HGPS cell (cell line): ENCODE measurements around the gene ZBTB20.

DNA sequence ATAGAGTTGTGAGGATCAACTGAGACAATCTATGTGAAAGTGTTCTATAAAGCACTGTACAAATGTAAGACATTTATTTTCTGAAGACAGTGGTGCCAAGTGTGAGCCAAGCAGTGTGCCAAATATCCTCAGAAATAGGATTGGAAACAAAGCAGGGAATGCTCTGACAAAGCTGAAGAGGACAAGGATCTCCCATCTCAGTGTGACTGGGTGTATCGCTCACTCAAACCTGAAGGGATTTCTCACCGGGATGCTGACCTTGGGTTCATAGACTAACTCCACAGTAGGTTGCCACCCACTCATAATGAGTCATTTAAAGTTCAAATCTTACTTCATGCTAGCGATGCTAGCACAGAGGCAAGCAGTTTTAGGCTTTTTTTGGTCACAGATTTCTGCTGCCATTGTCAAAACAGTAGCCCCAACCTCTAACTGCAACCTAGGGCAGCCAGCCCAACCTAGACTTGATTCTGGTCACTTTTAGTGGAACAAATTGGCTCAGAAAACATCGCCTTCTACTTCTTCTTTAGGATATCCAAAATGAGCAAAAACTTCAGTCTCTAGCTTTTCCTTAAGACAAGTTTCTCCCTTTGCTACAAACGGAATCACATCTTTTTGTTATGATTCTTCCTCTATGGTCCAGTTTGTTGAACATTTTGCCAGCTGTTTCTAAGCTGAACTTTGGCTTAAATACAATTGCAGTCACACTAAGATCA lies 118.6 kb downstream of the TIGIT start:
- RRBS, result no CpG with 5 or more reads among the region's 5 CpGs

DNA sequence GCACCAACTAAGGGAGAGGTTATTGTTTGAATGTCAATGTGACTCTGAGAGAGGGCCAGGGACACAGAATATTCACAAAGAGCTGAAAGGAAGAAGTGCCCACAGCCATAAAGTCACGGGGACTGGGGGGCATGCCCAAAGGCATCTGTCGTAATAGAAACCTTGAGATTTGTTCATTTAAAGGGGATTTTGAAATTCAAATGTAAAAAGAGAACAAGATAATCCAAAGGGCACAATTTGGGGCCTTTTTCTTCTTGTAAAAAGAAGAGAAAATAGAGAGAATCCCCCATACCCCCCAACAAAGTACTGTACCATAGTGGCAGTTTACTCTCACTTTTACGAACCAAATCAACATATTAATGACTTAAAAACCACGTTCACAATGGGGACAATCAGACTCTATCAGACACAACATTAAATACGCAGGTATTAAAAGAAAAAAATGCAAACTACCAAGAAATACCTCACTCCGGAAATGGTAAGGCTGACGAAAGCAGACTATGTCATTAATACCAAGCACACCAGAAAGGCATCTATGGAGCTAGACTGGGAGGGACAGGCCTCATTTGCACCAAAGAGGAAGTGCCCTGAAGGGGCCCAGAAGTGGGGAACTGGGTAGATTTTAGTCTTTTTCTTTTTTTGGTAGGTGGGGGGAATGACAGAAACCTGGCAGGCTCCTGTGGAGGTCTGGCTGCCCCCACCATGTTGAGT lies 134.2 kb downstream of the TIGIT start:
- RRBS, result no CpG with 5 or more reads among the region's 7 CpGs

GRCh38 chr3:114453770-114454190 lies 160.0 kb downstream of the TIGIT start:
- RRBS, result no CpG with 5 or more reads among the region's 3 CpGs

- RRBS, result no CpG with 5 or more reads among the region's 25 CpGs
Observed at GRCh38 chr3:114454191-114455359, 160.7 kb downstream of the TIGIT start.

DNA sequence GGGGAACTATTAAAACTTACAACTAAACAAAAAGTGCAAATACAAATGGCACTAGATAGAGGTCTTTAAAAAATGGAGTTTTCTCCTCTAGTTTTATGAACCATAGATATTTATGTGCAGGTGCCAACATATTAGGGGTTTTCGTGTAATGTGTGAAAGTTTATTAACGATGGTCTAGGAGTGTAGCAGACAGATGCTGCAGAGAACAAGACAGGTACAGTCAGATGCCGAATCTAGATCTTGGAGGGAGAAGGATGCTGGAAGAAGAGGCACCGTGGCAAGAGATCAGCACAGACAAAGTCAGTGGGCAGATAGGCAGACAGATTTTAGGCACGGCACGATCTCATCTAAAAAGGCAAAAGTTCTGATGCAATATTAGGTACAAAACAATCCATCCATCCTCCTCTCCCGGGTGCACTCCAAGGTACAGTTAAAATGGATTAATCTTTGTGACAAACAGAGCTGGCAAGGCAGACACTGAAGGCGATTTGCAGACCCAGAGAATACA lies 161.6 kb downstream of the TIGIT start:
- RRBS, result no CpG with 5 or more reads among the region's 8 CpGs

DNA sequence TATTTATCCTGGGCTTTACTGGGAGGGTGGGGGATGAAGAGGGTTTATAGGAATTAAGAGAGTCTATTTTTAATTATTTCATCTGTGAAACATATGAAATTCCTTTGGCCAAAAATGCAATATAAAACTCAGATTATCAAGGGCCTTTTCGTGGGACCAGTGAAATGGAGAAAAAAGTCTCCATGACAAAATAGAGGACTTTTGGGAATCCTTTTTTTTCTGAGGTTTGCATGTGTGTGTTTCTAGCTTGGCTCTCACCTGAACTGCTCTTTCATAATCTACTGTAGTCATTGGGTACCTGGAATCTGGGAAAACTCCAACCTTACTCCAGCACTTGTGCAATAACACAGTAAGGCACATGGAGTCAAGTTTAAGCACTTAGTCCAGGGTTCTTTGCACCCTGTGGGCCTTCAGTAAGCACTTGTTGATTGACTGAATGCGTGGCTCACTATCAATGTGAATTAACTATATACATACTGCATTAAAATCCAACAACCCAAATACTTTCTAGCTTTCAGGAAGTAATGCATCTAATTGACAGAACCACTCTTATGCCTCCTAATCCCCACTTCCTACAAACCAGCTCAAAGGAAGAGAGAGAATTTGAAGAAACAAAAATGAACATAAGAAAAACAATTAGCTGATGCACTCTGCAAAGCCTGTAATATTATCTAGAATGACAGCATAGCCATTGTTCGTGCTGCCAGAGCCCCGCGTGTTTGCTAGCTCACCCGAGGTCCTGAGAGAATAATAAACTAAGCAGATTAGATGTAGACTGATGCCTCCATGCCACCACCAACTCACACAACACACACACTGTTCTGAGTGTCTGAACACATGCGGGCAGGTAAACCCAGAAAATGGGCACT lies 299.4 kb downstream of the ZBTB20 start:
- RRBS, result no CpG with 5 or more reads among the region's 7 CpGs

DNA sequence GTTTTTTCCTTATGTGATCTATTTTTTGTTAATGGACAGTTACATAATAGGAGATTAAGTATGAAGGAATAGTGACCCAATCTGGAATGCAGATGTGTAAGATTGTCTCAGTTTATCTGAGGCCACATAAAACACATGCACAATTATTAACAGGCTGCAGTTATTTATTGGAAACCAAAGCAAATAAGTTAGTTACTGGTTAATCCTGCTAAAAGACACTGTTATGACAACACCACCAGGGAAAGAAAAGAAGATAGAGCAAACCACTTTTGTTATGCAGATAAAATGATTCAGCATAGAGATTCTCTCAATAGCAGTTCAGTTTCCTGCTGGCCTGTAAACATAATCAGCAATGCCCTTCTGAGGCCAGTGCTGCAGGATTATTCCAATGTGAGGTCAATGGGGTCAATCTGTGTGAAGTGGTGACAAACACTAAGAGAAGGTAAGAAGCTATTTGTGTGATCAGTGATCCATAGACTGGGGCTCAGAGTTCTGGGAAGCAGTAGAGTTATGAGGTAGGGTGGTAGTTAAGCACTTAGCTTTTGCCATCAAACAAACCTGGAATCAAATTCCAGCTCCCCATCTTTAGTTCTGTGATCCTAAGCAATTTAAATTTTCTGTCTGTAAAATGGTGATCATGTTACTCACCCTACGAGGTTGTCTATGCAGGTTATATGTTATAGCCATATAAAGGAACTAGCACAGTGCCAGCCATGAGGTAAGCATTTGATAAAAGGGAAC lies 244.3 kb downstream of the ZBTB20 start:
- RRBS, result no CpG with 5 or more reads among the region's 1 CpG

DNA sequence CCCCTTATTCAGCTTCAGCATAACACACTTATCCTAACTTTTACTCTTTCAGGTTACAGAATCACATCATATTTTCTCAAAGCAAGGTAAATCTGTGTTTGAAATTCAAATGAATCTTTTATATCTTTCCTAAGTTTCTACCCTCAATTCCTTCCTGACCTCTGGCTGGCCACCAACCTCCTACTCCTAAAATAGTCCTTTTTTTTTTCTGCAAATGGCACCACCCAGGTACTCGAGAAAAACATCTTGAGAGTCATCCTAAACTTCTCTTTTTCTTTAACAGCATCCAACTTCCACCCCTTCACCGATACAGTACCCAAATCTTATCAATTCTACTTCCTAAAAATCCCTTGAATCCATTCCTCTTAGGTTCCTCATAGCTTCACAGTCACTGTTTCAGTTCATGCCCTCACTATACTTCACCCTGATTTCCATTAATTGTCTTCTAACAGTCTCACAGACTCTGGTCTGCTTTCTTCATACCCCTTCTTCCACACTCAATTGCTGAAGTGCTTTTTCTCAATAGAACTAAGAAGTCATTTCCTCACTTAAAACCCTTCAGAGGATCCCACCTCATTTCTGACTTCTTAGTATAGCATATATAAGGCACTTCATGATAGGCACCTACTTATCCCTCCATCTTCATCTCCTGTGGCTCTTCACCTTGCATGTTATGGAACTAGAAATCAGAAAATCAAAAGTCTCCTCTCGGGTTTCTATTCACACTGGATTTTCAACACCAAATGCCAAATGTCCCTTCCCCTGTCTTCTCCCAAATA lies 80.8 kb downstream of the ZBTB20 start:
- RRBS, result no CpG with 5 or more reads among the region's 3 CpGs

DNA sequence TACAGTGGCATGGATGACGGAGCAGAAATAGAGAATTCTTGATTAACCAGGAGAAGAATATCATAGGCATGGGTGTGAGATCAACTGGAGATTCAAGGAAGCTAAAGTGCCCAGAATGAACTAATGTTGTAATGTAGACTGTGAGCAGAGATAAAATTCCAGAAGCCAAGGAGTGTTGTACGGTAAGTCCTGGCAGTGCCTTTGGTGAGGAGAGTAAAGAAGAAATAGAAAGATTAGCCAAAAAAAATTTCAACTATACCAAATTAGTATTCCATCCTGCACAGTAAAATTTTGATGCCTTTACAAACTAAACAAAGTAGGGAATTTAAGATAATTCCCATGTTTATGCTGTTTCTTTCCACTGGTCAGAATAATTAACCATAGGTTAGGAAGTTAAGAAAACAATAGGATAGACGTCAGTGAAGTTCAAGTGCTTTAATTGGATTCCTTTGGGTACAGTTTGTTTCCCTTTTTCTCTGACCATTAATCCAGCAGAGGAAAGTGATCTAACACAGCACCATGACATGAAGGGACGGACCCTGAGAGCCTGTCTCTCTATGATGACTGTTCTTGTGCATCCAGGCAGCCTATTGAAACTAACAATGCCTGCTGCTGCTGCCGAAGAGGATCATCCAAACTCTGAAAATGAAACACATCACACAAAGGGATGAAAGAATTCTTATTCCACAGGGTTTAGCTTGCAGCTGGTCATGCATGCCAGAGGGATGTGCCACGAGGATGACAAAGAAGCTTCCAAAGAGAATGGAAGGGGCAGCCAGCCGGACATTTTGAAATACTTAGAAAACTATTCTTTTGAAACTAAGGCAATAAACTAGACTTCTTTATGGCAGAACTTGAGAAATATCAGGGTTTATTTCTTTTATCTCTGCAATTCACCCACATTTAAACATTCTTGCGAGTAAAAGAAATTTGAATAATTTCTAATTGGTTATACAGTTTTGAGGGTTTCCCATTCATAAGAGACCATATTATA lies 75.6 kb downstream of the ZBTB20 start:
- RRBS, result no CpG with 5 or more reads among the region's 8 CpGs

DNA sequence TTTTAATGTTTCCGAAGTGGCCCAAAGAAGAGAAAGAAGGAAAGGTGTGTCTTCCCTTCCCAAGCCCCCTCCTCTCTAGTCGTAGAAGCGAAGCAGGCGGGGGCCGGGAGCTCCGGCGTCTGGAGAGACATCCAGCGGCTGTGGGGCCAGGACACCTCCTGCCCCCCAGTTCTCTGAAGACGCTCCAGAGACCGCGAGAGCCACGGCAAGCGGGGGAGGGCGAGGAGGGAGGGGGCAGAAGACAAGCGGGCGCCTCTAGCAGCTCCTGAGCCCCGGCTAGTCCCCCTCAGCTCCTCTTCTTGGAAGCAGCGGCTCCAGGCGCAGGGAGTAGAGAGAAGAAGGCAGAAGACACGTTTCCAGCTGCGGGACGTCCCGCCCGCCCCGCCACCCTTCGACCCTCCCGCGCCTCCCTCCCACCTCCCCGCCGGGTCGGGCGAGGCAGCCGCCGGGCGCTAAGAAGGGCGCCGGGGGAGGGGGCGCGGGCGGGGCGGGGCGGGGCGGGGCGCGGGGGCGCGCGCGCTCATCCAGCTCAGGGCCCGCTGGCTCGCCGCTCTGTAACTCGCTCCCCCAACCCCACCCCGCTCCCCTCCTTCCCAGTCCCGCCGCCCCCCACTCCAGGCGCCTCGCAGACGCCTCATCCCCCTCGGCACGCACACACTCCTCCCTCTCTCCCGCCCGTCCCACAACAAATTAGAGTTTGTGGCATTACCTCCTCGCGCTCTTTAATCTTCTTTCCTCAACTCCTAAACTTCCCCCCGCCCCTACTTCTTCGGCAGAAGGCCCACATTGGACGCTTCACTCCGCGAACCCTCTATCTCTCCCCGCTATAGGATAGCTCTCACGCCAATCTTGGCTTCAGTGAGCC lies at the start of gene ZBTB20:
Gene ZBTB20 (minus strand): TSS at position 779 of the 865 bp plus-strand sequence.
- RRBS, result no CpG with 5 or more reads among the region's 72 CpGs

GRCh38 chr3:115187100-115187427 lies 40.0 kb upstream of the ZBTB20 start:
- RRBS, result no CpG with 5 or more reads among the region's 1 CpG

DNA sequence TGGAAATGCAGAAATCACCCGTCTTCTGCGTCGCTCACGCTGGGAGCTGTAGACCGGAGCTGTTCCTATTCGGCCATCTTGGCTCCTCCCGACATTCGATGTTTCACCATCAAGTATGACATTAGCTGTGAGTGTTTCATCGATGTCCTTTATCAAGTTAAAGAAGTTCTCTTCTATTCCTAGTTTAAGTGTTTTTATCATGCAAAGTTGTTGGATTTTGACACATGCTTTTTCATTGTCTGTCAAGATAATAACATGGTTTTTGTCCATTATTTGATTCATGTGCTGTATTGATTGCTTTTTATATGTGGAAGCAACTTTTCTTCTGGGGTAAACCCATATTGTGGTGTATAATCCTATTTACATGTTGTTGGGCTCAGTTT lies 171.3 kb upstream of the ZBTB20 start:
- RRBS, result no CpG with 5 or more reads among the region's 9 CpGs

GRCh38 chr3:115658702-115659505 lies 35.6 kb downstream of the GAP43 start:
- RRBS, result 3% methylated on average over 7 of the region's 28 CpGs

- RRBS, result no CpG with 5 or more reads among the region's 2 CpGs
Observed at GRCh38 chr3:117276703-117277122, 831.4 kb upstream of the LSAMP start.

DNA sequence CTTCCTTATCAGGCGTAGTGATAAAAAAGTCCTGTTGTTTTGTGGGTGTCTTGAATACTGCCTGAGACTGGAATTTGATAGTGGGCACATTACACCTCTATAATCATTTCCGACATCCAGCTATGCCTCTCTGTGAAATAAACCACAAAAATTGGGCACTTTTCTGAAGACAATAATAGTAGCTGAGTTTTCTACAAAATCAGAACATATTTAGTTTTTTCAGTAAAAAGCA lies 1059.8 kb upstream of the LSAMP start:
- RRBS, result no CpG with 5 or more reads among the region's 2 CpGs

DNA sequence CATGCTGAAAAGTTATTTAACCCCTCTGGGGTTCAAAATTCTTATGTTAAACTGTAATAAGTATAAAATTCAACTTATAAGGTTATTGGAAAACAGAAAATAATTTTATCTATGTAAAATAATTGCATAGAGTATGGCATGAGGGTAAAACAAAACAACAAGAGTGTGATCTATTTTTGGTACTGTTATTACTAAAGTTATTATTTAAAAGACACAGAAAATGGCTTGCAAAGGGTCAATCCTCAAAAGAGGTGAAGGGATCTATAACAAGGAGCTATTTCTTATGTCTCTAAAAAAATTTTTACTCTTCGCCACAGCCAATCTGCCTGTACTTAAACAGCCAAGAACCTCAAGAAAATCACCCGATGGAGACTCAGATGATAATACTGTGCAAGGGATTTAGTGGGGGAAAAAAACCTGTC lies 1293.2 kb upstream of the LSAMP start:
- RRBS, result no CpG with 5 or more reads among the region's 2 CpGs

GRCh38 chr3:117873343-117873783 lies 1161.3 kb downstream of the IGSF11 start:
- RRBS, result no CpG with 5 or more reads among the region's 2 CpGs

- RRBS, result no CpG with 5 or more reads among the region's 3 CpGs
Observed at GRCh38 chr3:118987262-118987922, 47.3 kb downstream of the IGSF11 start.

GRCh38 chr3:119223770-119224356 lies 16.8 kb downstream of the B4GALT4 start:
- RRBS, result no CpG with 5 or more reads among the region's 9 CpGs